Fibroblast of villous mesenchyme (primary cell): ENCODE measurements around a stretch of chr11.

DNA sequence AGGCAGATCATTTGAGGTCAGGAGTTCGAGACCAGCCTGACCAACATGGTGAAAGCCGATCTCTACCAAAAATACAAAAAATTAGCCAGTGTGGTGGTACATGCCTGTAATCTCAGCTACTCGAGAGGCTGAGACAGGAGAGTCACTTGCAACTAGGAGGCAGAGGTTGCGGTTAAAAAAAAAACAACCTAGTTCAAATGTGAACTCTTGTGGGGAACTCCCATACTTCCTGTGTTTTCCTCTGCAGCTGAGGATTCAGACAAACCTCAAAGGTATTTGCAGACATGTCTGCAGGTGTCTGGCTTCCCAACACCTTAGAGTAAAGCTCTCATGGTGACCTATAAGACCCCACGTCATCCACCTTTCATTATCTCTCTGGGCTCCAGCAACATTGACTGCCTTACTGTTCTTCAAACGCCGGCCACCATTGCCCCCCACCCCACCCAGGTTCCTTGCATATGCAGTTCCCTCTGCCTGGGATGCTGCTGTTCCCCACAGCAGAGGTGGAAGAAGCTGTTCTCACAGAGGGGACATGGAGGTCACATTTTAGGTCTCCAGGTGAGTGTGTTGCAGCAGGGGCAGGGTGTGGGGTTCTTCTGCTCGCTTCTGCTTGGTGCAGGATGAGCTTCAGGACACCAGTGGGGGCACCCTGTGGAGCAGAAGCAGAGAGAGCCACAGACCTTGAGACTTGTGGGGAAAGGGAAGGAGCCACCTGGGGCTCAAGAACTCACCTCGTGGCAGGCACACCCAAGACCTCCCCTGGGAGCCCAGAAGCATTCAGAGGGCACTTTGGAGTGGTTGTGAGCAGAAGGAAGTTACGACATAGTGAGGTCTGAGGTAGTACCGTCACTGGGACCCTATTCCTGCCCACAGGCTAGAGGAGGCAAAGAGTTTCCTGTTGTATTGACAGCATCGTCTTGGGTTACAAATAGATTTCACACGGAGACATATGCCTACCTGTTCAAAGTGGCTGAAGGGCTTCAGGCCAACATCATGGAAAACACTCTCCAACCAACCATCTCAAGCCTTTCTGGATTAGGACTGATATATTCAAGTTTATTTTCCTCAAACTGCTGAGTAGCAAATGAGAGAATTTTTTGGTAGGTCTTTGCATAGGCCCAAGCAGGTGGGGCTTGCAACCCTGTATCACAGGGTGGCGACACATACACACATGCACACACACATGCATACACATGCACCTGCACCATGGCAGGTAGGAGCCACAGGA is 203.1 kb downstream of the CSNK2A3 start:
- CAGE, long polyA plus RNA, result no peak

DNA sequence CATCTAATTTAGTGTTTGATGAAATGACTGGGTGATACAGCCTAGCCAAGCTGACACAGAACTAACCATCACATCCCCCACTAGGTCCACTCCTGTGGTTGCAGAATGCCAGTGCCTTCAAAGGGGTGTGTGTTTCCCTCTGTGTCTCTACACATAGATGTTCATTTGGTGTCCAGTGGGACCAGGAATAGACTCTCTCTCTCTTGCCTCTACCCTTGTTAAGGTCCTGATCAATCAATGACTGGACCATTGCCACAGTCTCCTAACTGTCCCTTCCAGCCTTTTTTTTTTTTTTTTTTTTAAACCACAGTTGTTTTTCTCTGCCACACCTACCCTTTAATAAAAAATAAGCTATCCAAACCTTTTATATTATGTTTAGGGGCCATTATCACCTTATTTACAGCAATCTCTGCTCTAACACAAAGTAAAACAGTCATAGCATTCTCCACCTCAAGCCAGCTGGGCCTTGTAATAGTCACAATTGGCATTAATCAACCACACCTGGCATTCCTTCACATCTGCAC is 113.4 kb downstream of the CSNK2A3 start:
- CAGE, long polyA plus RNA, result no peak

GRCh38 chr11:11279889-11280538 is 73.0 kb downstream of the CSNK2A3 start:
- CAGE, long polyA plus RNA, result no peak

- CAGE, long polyA plus RNA, result no peak
These were observed 43.3 kb upstream of the CSNK2A3 start for GRCh38 chr11:11396158-11396997.

DNA sequence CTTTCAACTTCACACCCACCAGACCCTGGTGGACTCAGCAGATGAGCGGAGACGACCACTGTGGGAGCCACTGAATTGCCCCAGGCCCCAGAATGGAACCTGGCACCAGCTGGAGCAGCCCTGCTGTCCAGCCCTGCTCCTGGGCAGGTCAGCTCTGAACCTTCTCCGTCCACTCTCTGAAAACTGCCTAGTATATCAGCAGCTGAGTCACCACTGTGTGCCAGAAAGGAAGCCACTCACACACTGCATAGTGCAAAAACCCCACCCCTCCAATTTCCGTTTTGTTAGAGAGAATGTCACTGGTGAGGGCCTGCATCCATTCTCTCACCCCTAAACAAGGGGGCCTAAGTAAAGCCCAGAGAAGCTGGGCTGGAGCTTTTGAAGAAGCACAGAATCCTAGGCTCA is 44.6 kb downstream of the GALNT18 start:
- CAGE, long polyA plus RNA, result no peak

DNA sequence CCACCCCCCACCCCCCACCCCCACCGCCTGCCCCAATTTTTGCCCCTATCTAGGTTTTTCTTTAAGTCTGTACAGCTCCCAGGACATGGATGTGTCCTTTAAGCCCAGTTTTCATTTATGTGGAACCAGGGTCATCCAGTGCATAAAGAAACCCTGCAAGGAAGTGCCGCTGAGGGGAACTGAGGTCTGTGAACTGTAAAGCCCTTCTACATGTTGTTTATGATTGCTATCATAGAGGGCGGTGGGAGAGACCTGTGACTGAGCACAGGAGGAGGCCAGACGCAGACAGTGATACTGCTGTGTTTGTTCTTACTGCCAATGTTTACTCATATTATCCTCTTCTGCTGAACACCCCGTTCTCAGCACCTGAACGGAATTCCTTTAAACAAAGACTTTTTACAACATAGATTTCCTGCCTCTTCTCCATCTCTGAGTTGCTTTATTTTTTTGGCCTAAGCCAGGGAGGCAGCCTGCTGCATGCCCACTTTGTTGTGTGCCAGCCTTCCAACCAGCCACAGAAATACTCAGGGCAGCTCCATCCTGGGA is 949 bp upstream of the GALNT18 start:
- CAGE, long polyA plus RNA, result no peak

GRCh38 chr11:11857540-11858045 is 15.8 kb downstream of the USP47 start:
- CAGE, long polyA plus RNA, result no peak

DNA sequence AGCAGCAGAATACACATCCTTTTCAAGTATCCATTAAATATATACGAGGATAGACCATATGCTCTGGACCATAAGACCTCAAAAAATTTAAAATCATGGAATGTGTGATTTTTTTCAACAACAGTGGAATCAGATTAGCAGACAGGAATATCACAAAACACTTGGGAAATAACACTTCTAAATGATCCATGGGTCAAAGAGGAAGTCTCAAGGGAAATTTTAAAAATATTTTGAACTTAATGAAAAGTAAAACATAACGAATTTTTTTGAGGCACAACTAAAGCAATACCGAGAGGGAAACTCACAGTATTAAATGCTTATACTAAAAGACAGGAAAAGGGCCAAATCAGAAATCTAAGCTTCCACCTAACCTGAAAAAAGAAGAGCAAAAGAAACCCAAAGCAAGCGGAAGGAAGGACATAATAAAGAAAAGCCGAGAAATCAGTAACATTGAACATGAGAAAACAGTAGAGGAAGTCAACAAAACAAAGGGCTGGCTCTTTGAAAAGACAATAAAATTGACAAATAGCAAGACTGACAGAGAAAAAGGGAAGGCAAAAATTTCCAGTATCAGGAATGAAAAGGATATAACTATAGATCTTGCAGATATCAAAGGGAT is 70.1 kb downstream of the USP47 start:
- CAGE, long polyA plus RNA, result no peak

GRCh38 chr11:11916798-11917790 is 75.3 kb downstream of the USP47 start:
- CAGE, long polyA plus RNA, result no peak

- CAGE, long polyA plus RNA, result no peak
These were observed 40.9 kb downstream of the DKK3 start for GRCh38 chr11:11967474-11968037.

GRCh38 chr11:11968197-11968681 is 40.2 kb downstream of the DKK3 start:
- CAGE, long polyA plus RNA, result no peak

DNA sequence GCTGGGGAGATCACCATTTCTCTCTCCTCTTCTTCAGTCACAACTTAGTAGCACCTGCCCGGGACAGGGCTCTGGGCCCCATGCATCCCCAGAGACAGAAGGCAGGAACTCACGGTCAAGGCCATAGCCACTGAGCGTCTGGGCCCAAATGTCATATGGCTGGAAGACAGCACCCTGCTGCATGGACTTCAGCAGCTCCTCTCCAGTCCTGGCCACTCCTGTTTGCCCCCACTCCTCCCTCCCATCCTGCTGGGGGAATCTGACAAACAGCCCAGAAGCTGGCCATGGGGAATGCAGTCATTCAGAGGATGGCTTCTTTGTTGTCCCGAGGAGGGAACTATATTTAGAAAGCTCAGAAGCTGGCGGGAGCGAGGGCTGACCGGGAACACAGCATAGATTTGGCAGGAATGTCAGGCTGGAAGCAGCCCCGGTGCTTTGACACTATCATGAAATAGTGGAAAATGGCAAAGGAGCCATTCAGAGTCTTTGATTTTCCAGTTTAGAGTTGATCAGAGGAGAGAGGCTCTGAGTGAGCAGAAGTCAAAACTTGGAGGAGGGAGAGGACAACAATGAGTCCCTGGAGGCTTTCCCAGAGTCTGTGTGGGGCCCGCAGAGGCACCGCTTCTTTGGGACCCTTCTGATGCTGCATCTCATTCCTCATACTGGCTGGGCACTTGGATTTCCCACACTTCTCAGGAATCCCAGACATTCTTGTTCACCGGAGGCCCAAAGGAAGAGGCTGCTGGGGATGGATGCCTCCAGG is 34.9 kb downstream of the DKK3 start:
- CAGE, long polyA plus RNA, result no peak

DNA sequence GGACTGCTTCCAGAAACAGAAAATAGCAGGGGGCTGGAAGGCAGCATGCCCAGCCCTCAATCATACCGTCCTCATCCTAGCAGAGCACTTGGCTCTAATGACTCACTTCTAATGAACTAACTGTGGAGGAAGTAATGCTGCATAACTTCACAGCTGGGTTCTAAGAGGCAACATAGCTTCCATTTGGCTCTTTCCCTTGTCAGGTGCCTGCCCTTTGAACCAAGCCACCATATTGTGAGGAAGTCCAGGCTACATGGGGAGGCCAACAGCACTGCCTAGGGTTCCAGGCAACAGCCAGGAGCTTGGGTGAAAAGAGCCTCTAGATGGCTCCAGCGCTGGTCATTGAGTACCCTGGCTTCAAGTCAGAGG is 27.4 kb downstream of the DKK3 start:
- CAGE, long polyA plus RNA, result no peak

- CAGE, long polyA plus RNA, result no peak
These were observed 35.8 kb upstream of the DKK3 start for GRCh38 chr11:12043937-12044999.

DNA sequence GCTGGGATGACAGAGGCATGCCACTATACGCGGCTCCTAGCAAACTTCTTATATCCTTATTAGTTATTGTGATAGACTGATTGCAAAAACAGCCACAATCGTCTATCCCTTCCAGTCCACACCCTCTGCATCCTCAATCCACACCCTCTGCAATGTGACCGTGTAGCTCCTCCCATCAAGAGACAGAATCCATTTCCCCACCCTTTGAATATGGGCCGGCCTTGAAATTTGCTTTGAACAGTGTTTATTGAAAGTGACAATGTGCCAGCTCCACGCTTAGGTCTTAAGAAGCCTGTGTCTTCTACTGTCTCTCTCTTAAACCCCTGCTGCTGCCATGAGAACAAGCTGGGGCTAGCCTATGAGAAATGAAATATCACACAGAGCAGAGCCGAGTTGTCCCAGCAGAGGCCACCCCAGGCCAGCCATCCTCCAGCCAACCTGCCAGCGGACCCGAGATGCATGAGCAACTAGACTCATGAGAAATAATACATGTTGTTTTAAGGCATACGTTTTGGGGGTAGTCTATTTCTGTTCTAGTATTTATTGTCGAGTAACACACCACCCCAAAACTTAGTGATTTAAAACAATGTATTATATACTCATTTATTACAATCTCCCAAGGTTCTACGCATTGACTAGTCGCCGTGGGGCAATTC is 22.3 kb upstream of the MICAL2 start:
- CAGE, long polyA plus RNA, result no peak

DNA sequence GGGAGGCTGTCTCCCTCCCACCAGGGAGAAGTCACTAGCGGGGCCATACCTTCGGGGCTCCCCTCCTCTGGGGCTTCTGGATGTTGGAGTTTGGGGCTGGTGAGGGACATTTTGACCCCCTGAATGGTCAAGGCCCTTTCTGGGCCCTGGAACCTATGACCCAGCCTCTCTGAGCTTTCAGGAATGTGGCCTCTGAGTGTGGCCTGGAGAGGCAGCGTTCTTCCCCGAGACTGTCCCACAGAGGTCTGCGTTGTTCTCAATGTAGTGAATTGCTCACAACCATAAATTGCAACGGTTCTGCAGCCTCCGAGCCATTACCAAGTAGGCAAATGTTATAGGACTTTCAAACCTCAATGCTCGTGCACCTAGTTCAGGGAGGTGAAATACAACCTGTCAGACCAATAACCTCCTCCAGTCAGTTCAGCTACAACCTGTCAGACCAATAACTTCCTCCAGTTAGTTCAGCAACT is 34.0 kb downstream of the MICAL2 start:
- CAGE, long polyA plus RNA, result no peak

GRCh38 chr11:12166939-12167732 is 56.7 kb downstream of the MICAL2 start:
- CAGE, long polyA plus RNA, result no peak

DNA sequence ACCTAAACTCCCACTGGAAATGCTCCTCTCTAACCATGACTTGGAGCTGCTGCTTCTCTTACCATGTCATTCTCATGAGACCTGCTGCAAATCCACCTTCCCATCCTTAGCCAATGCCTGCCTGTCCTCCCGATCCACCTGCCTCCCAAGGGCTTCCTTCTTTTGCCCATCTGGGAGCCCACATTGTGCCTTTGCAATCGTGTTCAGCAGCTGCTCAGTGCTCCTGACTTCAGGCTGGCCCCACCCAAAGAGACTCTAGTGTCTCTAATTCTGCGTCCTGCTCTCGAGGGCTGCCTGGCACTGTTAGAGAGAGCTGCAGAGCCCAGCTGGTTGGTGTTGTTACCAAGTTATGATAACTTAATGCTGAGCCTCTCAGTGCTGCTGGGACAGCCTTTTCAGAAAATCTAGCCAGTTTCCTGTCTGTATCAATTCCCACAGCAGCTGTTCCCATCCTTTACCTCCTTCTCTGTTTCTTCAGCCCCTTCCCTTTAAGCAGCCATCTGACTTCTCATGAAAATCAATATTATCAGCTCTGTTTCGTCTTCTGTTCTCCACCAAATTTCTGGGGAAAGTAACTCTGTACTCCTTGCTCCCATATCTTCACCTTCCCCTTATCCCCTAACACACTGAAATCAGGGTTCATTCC is 69.2 kb downstream of the MICAL2 start:
- CAGE, long polyA plus RNA, result no peak

GRCh38 chr11:12220091-12220892 is 109.9 kb downstream of the MICAL2 start:
- CAGE, long polyA plus RNA, result no peak

- CAGE, long polyA plus RNA, result no peak
These were observed 126.5 kb downstream of the MICAL2 start for GRCh38 chr11:12236558-12237617.